ENCODE measurements around a stretch of chr2.

- RRBS, result 2% methylated on average over 20 of the region's 32 CpGs
Observed at GRCh38 chr2:230987006-230987614, 8.8 kb upstream of the SPATA3 start.

- RRBS, result no CpG with 5 or more reads among the region's 12 CpGs
Observed at GRCh38 chr2:231038513-231039049, 1.3 kb downstream of the C2orf72 start.

- RRBS, result no CpG with 5 or more reads among the region's 4 CpGs
Observed at GRCh38 chr2:231161787-231162414, 36.5 kb upstream of the ARMC9 start.

DNA sequence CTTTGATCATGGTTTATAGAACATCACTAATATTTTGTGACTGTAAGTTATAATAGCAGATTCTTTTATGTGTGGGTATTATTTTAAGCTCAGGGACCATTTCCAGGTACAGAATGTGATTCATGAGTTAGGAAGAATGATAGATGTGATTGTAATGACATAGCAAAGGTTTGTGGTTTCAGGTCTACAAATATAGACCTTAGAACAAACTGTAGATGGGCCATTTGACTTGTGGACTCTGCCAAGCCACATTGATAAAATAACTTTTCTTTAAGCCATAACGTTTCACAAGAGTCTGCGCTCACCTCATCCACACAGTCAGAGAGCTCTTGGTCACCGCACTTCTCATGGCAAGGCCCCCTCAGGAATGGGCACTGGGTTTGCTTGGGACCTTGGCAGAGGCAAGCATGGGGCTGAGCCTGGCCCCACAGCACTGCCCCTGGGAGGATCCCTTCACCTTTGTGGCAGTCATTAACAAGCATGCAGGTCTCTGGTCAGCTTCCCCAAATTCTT lies 13.9 kb downstream of the ARMC9 start:
- RRBS, result no CpG with 5 or more reads among the region's 3 CpGs

DNA sequence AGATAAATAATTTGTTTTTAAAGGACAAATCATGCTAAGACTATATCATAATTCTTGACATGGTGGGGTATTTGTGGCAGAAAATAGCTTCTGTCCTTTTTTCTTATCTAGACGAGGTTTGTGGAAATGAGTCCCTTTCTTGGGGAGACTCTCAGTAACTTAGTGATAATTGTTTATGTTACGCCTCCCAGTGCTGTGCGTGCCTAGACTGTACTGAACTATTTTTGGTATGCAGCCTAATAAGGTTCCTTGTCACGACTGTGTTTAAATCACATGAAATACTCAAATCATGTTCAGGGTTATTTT lies 23.7 kb downstream of the ARMC9 start:
- RRBS, result no CpG with 5 or more reads among the region's 4 CpGs

GRCh38 chr2:231383590-231383963 lies 11.9 kb upstream of the B3GNT7 start:
- RRBS, result no CpG with 5 or more reads among the region's 11 CpGs

GRCh38 chr2:231413941-231414665 lies 18.6 kb downstream of the B3GNT7 start:
- RRBS, result no CpG with 5 or more reads among the region's 20 CpGs

DNA sequence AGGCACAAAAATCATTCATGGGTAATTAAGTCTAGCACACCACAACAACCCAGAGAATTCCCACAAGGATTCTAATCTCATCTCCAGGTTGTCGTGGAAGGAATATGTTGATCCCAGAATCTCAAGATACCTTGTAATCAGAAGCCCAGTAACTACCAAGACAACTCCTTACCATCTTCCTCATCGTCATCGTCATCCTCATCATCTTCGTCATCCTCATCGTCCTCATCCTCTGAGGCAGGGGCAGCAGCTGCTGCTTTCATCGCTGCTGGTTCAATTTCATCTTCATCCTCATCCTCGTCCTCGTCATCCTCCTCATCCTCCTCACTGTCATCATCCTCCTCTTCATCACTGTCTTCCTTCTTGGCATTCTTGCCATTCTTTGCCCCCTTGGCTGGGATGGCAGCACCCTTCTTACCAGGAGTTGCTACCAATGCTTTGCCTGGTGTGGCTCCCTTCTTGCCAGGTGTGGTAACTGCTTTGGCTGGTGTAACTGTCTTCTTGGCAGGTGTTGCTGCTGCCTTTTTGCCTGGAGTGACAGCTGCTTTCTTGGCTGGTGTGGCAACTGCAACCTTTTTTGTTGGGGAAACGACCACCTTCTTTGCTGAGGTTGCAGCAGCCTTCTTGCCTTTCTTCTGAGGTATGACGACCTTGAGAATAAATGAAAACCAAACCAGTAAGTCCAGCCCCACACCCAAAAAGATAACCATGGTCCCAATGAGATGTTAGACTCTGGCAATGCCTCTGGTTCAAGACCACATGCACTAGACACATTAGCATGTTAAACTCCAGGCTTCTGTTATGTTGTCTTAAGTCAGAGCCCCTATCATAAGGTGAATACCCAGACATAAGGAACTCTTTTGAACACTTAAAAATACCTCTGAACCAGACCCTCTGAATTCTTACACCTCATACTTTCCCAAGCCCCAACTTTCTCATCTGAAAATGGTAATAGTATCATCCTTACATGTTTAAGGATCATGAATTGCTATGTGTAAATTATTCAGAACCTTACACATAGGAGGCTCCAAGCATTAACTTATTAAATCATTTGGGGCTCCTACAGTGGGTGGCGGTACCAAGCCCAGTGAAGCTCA lies 2.6 kb downstream of the NCL start:
- RRBS, result no CpG with 5 or more reads among the region's 11 CpGs

- RRBS, result 11% methylated on average over 43 of the region's 78 CpGs
Observed at GRCh38 chr2:231464683-231465712, 714 bp upstream of the NCL start.

GRCh38 chr2:231515484-231516170 lies 14.6 kb downstream of the NMUR1 start:
- RRBS, result no CpG with 5 or more reads among the region's 5 CpGs

DNA sequence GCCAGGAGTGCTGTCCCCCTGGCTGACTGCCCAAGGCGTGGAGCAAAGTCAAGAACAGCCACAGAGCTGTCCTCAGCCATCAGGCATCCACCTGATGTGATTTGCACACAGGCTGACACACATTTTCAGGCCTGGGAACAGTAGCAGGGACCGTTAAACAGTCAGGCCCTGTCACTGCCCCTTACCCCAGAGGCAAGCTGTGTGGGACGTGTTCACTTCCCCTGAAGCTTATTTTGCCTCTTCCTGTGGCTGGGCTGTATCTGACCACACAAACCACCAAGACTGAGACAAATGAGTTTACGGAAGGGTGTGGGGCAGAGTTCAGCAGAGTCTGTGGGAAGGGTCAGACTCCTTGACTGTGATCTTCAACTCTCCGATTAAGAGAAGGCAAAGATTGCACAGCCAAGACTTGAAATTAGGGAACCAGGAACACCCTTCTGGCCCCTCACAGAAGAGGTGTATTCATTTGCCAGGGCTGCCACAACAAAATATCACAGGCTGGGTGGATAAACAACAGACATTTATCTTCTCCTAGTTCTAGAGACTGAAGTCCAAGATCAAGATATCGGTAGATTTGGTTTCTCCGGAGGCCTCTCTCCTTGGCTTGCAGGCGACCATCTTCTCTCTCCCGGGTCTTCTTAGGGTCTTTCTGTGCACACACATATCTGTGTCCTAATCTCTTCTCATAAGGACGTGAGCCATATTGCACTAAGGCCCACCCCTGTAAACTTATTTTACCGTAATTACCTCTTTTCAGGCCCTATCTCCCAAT lies 15.4 kb upstream of the NMUR1 start:
- RRBS, result no CpG with 5 or more reads among the region's 11 CpGs

GRCh38 chr2:231554110-231554592 lies 23.9 kb upstream of the NMUR1 start:
- RRBS, result no CpG with 5 or more reads among the region's 6 CpGs

DNA sequence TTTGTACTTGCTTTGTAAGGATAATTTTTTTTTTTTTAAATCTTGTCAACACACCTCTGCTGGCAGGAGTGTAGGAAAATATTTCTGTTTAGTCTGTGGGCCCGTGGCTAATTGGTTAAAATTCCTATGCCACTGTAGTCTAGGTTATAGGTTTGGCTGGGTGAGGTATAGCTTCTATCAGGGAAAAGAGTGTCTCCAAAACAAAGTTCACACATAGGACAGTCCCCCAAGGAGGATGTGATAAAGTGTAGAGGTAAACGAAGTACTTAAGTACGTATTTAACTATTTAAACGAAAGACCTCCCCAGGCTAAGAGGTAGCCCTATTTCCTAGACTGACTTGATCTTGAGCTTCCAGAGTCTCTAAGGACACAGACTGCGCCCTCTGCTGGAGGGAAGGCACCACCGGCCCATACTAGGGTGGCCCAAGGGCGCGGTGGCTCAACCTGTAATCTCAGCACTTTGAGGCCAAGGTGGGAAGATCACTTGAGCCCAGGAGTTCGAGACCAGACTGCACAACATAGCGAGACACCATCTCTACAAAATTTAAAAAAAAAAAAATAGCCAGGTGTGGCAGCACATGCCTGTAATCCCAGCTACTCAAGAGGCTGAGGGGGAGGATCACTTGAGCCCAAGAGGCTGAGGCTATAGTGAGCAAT lies 8.9 kb downstream of the TEX44 start:
- RRBS, result no CpG with 5 or more reads among the region's 10 CpGs

DNA sequence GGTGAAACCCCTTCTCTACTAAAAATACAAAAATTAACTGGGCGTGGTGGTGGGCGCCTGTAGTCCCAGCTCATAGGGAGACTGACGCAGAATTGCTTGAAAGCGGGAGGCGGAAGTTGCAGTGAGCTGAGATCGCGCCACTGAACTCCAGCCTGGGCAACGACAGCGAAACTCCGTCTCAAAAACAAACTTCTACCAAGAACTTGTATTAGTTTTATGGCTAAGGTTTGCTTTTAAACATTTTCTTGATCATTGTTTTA lies 46.9 kb upstream of the PTMA start:
- RRBS, result no CpG with 5 or more reads among the region's 10 CpGs

DNA sequence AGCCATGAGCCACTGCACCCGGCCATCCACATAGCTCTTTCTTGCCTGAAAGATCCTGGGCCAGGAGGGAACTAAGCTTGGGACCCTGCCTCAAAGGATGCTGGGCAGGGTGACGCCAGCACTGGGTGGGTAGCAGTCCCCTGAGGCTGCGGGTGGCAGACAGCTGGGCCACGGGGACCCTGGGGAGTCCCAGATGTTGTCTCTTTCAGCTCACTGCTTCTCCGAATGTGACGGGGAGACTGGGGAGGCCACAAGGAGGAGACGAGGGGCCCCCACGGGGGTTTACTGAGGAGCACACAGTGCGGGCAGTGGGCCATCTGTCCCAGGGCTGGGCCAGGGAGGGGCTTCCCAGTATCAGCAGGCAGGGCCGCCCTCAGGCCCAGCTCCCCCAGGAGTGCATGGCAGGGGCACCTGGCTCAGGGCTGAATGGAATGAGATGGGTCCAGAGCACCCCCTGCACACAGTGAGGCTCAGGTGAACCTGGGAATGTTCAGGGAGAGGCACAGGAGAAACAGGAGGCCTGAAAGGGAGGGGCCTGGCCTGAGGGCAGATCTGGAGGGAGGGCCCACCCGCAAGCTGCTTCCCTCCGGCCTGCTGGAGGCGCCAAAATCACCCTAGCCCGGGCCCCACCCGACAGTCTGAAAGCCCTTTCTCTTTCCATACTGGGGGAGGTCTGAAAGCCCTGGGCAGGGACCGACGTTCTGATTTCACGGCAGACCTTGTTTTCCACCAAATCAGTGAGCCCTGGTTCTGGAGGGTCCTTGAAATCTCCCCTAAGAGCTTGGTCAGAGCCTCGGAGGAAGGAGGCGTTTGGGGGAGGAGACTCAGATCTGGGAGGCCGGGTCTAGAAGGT lies 35.6 kb upstream of the PTMA start:
- RRBS, result no CpG with 5 or more reads among the region's 21 CpGs

DNA sequence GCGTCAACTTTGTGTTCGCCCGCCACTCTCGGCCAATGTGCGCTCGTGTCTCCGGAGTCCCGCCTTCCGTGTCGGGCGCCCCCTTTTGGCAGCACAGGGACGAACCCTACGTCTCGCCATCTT lies 1.4 kb upstream of the PTMA start:
- RRBS, result 2% methylated on average over 5 of the region's 14 CpGs

DNA sequence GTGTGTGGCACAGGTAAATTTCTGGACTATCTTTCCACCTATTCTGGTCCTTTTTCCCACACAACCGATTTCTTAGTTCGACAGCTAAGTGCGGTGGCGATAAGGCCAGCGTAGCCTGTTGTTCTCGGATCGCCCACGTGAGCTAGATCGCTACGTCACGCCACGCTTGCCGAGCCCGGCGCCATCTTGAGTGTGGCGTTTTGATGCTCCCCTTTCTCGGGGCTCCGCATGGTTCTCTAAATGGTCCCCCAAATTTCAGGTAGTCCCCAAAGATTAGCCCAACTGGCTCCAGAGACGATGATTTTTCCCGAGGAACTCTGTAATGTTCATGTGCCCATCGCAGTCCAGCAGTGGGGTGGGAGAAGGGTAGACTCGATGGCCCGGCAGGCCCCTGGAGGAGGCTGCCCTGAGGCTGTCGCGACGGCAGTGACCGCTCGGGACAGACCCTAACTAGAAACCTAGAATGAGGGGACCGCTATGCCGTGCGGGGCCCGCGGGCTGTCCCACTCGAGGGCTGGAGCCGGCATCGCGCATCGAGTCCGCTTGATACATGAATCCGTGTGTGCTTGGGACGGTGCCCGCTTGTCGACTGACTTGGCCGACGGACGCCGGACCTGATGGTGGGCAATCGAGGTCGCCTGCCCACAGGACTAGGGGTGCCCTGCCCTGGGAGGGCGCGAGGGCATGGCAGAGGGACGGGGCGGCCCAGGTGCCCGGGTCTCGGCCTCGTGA lies 943 bp upstream of the PTMA start:
- RRBS, result 17% methylated on average over 16 of the region's 56 CpGs

DNA sequence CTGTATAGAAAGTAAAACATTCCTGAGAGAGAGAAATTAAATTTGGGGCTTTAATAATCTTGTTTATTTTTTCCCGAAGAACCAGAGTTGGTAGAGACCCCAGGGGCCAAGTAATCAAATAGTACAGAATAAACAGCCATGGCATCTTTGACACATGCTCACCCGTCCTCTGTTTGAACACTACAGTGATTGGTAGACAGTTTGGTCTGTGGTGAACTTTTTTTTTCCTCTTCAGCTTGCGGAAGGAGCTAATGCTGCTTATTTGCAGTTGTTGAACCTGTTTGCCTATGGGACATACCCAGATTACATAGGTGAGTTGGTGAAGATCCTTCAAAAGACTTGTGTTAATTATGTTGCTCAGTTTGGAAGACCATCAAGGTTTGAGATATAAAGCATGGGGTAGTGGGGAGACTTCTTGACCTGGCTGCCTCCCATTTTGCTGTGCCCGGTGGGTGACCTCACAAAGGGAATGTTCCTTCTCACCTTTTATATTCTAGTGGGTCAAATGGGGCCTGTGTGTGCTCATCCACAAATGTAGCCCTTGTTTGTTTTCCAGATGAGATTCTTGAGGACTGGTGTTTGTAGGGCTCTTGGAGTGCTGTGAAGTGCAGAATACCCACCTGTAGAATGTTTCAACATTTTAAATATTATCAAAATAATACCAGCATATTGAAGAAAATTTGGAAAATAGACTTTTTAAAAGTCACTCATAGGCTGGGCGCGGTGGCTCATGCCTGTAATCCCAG lies 5.4 kb downstream of the COPS7B start:
- RRBS, result no CpG with 5 or more reads among the region's 6 CpGs

- RRBS, result no CpG with 5 or more reads among the region's 3 CpGs
Observed at GRCh38 chr2:231795409-231796074, 9.3 kb downstream of the COPS7B start.

DNA sequence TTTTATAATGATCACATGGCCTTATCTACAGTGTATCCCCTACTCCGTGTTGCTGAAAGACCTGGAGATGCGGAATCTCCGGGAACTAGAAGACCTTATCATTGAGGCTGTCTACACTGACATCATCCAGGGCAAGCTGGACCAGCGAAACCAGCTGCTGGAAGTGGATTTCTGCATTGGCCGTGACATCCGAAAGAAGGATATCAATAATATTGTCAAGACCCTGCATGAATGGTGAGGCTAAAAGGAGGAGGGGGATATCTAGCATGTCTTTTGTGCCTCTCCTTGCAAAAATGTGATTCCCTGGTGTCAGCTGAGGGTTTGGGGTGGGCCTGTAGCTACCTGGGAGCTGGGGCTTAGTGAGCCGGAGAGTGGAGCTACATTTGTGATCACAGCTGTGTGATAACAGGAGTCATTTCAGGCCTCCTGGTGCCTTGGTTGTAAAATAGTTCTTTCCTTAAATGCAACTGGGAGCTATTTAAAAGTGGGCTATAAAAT lies 9.9 kb downstream of the COPS7B start:
- RRBS, result no CpG with 5 or more reads among the region's 7 CpGs

Measured in aortic smooth muscle cell (primary cell).